ENCODE results near the genes ZIC3, MCF2, SPANXB1 and SPANXA1.

DNA sequence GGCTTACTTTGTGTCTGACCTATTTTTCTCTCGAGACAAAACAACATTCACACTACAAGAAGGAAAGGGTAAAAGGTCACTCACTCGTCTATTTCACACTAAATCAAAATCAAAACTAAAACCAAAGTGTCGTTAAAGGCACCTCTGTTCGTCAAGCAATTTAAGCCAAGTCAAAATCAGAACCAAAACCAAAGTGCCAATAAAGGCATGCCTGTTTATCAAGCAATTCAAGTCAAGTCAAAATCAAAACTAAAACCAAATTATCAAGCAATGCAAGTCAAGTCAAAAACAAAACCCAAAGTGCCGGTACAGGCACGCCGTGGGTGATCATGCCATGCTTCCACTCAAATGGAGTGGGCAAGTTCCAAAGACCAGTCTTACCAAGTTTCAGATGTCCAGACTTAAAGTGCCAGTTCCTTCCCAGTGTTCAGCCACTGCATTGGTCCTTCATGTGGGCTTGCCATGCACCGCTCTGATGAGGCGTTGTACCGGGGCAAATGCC is 55.0 kb upstream of the RBMX start:
- RRBS, 2 experiments: 100% methylated on average over 1 of the region's 10 CpGs

GRCh38 chrX:137565231-137566196 is at the start of gene ZIC3:
TSS of gene ZIC3 (plus strand) at chrX:137566127.
- RRBS, 2 experiments: 76 to 77% methylated on average over 11 to 13 of the region's 92 CpGs

DNA sequence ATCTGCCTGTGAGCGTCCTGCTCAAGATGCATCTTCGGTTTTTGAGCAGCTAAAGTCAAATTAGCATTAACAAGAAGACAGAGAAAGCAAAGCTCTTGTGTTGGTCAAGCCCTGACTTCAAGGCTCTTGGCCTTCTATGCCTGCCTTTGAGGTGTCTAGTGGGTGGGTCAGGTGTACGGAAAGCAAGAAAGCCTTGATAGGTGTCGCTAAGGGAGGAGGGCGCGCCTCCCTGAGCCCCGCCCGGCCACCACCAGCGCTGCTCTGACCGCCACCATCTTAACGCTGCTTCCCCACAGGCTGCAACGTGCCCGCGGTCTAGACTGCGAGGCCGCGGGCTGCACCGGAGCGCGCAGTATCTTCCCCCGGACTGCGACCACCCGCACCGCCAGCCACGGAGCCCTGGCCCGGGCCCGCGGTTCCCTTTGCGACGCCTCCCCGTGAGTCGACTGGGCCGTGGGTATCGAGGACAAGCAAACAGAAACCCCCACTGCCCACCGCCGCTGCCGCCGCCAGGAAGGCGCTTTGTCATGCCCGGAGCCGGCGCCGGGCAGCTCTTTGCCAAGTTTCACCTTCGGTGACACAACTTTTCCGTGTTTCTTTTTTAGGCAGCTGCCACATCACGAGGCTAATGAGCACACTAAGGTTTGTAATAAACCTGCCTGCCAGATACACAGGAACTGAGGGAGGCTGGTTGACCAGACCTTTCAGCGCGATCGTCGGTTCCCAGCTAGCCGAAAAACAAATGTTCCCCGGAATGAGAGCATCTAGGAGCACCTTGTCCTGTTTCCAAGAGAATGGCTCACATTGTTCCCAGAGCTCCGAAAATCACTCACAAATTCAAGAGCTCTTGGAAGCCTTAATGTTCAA is 335.8 kb upstream of the F9 start:
- RRBS, 2 experiments: 2% methylated on average over 15 of the region's 53 CpGs

GRCh38 chrX:139639202-139639731 is 68.7 kb downstream of the MCF2 start:
- RRBS, 2 experiments: no CpG with 5 or more reads among the region's 9 CpGs

DNA sequence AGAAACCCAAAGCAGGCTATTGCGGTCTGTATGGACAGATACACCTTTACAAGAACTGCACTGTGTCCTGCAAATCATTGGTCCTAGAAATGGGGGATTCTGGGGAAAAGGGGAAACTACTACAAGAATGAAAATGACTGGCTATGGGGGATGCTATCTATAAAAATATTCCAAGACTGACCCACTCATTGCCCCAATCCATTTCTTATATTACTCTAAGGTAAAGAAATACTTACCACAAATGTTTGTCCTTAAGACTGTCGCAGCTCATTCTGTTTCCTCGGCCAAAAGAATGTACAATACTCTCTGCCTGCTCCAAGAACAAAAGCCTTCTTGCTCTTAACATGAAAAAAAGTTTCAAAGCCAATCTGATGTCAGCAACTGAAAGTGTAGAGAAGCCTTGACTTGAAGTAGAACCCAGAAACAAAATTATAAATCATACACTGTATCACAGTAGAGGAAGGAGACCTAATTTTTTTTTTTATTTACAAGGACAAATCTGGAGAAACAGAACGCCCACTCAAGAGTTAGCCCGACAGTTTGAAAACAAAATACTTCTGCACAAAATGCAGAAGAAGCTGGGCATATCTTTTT is at the start of gene MCF2:
MCF2 (minus strand) TSS at position 298 of the 594 bp plus-strand sequence.
- RRBS, 2 experiments: no CpG with 5 or more reads among the region's 5 CpGs

GRCh38 chrX:139774469-139775191 is 66.7 kb upstream of the MCF2 start:
- RRBS, 2 experiments: no CpG with 5 or more reads among the region's 6 CpGs

- RRBS, 2 experiments: no CpG with 5 or more reads among the region's 3 CpGs
Measured at GRCh38 chrX:139847772-139848631, 84.9 kb downstream of the ATP11C start.

DNA sequence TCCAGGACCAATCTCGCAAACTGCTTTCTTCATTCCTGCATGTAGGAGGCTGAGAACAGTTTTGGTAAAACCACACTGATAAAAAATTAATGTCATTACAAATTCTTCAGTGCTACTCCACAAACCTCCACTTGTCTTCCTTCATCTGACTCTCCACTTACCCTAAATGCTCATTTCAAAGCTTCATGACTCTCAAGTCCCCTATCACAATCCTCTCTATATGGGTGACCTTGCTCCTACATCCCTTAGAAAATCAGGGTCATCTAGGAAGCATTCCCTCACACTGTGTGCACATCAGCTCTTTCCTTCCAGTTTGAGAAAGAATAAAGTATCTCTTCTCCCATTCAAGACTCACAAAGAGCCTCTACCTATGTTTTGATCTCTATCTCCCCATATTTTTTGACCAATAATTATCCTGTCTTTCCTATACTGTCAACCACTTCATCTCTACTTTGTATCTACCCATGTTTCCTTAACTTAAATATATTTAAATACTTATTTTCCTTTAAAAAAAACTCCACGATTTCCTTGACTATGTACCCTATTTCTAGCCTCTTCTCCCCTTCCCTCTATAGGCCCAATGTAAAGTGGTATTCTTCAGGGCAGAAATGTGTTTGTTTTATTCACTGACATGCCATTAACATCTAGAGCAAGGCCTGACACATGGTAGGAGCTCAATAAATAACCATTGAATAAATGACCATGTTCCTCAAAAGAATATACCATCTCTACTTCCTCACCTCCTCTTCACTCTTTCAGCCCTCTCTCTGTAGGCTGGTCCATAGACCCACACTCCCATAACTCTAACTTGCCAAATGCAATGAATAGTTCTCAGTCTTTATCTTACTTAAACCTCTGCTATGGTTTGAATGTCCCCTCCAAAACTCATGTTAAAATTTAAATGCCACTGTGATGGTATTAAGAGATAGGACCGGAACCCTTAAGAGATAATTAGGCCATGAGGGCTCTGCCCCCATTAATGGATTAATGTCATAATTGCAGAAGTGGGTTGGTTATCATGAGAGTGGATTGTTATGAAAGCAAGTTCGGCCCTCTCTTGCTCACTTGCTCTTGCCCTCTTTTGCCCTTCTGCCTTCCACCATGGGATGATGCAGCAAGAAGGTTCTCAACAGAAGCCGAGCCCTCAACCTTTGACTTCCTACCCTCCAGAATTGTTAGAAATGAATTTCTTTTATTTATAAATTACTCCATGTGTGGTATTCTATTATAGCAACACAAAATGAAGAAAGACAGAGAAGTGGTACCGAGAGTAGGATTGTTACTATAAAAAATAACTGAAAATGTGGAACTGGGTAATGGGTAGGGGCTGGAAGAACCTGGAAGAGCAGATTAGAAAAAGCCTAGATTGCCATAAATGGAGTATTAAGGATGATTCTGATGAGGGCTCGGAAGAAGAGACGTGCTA is 83.5 kb downstream of the ATP11C start:
- RRBS, 2 experiments: no CpG with 5 or more reads among the region's 8 CpGs

DNA sequence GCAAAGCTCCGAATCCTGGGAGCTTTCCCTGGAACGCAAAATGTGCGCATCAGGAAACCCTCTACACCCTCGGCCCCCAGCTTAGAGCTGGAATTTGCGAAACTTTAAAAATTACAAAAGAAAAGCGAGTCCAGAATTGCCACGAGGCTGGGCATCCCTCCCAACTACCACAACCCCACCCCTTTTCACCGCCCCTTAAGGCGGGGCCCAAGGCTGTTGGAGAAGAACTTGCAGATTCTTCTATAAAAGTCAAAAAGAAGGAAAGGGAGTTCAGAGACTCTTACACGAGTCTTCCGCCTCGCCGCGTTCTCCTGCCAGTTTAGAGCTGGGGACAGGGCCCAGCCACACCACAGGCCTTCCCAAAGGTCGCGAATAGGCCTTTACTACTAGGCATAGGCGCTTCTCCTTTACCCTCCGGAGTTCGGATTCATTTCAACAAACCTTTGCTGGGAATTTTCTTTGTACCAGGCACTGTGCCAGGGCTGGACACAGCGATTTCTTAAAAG is 560 bp upstream of the ATP11C start:
- RRBS, 2 experiments: no CpG with 5 or more reads among the region's 20 CpGs

DNA sequence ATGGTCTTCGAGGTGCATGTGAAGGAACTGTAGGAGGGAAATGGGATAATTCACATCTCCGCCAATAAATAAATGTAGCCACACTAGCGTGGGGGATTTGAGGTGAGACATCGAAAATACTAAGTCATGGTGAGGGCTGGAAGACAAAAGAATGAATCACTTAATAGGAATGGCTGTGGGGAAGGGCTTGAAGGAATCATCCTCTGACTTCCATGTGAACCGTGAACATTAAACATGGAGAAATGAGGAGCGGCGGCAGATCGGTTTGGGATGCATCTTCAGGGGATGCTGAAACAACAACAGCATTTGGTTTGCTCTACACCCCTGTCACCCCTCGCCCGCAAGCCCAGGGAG is 284 bp upstream of the SPANXB1 start:
- RRBS, 2 experiments: no CpG with 5 or more reads among the region's 10 CpGs

DNA sequence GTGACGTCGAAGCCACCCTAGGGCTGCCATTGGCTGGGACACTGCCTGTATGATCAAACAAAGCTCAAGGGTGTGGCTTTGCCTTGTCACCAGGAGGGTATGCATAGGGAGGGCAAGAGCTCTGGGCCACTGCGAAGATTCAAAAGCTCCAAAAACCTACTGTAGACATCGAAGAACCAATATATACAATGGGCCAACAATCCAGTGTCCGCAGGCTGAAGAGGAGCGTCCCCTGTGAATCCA is at the start of gene SPANXB1:
SPANXB1 (plus strand) TSS at position 89 of the 243 bp plus-strand sequence.
- RRBS, 2 experiments: no CpG with 5 or more reads among the region's 6 CpGs

DNA sequence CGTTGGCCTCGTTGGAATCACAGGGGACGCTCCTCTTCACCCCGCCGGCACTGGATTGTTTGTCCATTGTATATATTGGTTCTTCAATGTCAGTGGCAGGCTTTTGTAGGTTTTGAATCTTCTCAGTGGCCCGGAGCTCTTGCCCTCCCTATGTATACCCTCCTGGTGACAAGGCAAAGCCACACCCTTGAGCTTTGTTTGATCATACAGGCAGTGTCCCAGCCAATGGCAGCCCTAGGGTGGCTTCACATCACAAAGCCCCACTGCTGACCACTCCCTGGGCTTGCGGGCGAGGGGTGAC is at the start of gene SPANXA1:
SPANXA1 (minus strand) TSS at position 127 of the 301 bp plus-strand sequence.
- RRBS, 2 experiments: no CpG with 5 or more reads among the region's 8 CpGs

DNA sequence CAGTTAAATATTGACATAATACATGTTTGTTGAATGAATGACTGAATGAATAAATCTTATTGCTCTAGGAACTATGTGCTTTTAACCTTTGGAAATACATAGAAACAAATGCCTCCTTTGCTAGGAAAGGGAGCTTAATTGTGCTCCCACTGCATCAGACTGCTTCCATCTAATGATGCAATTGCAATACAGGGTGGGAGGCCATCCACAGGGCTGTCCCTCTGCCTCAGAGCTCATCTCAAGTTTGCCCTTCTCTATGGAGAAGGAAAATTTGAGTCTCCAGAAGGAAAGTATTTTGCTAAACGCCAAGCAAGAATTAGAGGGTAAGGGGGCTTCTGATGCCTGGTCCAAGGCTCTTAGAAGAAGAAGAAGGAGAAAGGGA is 1.9 kb downstream of the SLITRK2 start:
- RRBS, 2 experiments: no CpG with 5 or more reads among the region's 1 CpG

GRCh38 chrX:147183168-147183509 is 368.6 kb upstream of the CXorf51A start:
- RRBS, 2 experiments: no CpG with 5 or more reads among the region's 6 CpGs

DNA sequence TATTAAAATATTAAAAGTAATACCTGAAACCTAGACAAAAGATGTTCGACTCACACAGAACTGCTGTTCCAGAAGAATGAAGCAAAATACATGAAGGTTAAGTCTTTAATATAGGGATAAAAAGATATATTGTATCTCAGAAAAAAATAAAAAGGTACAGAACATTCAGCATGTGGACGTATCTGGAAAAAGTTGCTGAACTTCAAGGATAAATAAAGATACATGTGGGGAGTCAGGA is 517.4 kb upstream of the CXorf51A start:
- RRBS, 2 experiments: no CpG with 5 or more reads among the region's 2 CpGs

DNA sequence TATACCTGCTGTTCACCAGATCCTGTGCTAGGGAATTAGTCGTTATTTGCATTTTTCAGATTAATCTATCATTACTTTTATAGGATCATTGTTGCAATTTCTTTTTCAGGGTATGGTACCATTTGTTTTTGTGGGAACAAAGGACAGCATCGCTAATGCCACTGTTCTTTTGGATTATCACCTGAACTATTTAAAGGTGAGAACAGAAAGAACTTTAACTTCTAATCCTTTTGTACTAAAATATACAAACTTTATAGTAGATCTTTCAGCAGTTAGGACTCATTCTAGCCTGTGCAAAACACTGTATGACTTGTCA is 28.7 kb downstream of the FMR1 start:
- RRBS, 2 experiments: no CpG with 5 or more reads among the region's 2 CpGs

DNA sequence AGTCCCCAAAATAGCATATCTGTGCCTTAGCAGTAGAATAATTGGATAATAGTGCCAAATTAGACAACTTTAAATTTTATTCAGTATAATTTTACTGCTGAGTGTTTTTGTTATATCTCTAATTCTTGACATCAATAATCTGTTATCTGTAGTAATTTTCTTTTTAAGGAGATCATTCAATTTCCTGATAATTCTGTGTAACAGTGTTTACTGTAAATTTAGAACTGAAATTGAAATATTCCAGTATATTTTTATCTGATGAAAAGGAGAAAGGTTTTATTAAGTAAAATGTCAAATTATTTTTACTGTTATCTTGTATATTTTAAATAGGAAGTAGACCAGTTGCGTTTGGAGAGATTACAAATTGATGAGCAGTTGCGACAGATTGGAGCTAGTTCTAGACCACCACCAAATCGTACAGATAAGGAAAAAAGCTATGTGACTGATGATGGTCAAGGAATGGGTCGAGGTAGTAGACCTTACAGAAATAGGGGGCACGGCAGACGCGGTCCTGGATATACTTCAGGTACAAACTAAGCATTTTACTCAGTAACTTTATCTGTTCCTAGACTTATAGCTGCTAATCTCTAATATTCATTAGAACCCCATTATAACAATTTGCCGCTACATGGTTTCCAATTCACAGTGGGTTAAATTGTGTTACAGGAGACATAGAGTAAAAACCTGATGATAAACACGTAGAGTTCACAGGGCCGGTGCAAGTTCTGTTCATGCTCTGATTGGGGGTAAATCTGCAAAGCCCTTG is 31.3 kb downstream of the FMR1 start:
- RRBS, 2 experiments: no CpG with 5 or more reads among the region's 10 CpGs

- RRBS, 2 experiments: no CpG with 5 or more reads among the region's 7 CpGs
Measured at GRCh38 chrX:147948302-147949062, 32.7 kb upstream of the FMR1NB start.

GRCh38 chrX:149248195-149248566 is 167.1 kb downstream of the ENSG00000287585 start:
- RRBS, 2 experiments: no CpG with 5 or more reads among the region's 3 CpGs

- RRBS, 2 experiments: no CpG with 5 or more reads among the region's 1 CpG
Measured at GRCh38 chrX:149486597-149486858, 18.6 kb downstream of the IDS start.